H7 (cell line): Measurements from ENCODE around the genes TBL1XR1, ZNF639 and MRPL47.

DNA sequence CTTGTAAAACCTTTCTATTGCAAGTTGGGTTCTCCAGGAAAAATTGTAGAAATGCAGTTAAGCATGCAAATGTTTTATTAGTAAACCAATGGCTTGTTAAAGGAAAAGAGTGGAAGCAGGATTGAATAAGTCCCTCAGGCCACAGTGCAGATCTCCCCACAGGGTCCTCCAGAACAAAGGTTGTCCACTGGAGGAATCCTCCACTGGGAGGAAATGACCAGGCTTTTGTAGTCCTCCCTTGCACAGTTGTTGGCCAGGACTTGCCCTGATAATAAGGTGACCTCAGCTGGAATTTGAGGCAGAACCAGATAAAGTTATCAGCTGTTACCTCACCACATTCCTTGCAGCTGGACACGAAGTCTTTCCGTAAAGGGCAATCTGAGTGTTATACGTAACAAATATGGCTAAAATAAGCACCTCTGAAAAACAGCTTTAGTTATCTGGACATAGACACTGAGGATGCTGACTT, 83.6 kb upstream of the NAALADL2 start:
- RAMPAGE, long total RNA: no peak

DNA sequence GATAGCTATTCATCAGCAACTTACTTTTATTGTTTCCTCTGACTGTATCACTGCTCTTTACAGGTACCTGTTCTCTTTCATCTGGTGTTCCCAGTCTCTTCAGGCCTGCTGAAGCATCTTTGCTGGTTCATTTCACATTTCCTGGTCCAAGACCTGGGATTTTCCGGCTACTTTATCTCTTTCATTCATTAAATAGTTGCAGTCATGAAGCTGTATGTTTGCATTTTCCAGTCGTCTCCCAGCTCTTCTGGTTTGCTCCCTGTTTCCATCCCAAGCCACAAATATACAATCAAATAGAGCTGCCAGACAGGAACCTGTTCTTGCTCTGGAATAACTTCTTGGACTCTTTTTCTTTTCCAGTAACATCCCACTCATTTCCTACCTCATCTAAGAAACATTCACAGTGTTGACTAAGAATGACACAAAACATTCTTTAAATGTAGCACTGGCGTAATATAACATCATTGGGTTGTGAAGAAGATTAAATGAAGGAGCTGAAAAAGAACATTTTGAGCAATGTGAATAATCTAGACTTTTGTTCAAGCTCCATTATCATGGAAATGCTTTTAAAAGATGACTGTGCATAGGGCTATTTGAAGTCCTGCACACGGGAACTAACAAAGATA, 573.8 kb downstream of the NAALADL2 start:
- RAMPAGE, long total RNA: no peak

DNA sequence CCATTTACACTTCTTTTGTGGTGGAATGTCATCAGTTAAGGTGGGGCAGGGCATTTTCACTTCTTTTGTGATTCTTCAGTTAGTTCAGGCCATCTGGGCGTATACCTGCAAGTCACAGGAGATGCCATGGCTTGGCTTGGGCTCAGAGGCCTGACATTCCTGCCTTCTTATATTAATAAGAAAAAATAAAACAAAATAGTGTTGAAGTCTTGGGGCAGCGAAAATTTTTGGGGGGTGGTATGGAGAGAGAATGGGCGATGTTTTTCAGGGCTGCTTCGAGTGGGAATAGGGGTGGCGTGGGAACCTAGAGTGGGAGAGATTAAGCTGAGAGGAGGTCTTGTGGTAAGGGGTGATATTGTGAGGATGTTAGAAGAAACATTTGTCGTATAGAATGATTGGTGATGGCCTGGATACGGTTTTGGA, 875.4 kb downstream of the TBL1XR1 start:
- RAMPAGE, long total RNA: no peak

DNA sequence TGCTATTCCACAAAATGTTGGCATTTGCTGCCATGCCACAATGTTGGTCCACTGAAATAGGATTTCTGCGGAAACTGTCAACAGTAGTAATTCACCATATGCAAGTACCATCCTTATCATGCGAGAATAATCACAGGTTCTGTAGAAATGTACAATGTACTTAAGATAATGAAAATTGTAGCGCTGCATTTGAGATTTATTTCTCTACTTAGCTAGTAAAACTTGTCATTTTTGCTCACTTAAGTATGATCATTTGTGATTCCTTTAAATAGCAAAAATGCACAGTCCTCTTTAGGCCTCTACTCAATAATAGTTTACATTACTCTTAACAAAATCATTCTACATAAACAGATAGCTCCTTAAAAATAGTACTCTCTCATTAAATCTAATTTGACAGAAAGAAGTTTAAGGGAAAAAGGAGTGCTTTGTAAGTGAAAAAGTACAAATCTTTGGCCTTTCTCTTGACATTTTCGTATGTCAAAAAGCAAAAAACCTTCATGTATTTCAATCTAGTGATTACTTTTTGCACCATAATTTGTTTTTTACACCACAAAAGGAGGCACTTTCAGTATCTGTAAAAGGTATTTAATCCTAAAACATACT, 175.5 kb downstream of the TBL1XR1 start:
- RAMPAGE, long total RNA: no peak

DNA sequence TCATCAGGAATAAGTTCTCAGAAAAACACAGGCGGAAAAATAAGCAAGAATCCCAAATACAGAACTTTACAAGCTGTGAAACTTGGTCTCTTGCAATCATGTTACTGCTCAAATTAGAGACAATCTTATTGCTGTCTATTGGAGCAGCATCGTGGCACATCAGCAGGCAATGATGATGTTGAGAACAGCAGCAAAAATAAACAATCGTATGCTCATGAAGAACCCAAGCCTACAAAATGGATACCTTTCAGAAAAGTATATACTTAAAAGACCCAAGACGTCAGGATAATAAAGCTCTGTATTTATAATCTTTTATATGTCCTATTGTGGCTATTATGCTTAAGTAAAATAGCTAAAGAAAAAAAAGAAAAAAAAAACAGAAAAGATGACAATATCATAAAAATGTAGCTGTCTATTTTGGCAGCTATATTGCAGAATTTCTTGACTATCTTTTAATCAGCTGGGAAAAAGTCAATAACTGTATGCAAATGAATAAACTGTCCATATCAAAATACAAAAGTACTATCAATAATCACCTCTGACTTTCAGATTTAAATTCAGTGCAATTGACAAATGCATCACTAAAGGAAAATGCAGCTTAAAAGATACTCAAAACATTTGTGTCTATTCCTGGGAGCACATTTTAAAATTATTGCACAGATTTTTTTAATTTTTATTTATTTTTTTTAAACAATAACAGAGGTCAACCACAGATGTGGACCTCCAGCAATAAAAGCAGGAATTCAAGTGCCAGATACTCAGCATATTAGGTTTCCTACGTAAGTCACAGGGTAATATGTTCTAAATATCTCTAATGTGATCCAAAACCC, 174.4 kb downstream of the TBL1XR1 start:
- RAMPAGE, long total RNA: no peak

GRCh38 chr3:177046709-177047662, 150.3 kb downstream of the TBL1XR1 start:
- RAMPAGE, long total RNA: no peak

- RAMPAGE, long total RNA: no peak
These were observed 75.6 kb downstream of the TBL1XR1 start for GRCh38 chr3:177121516-177122184.

DNA sequence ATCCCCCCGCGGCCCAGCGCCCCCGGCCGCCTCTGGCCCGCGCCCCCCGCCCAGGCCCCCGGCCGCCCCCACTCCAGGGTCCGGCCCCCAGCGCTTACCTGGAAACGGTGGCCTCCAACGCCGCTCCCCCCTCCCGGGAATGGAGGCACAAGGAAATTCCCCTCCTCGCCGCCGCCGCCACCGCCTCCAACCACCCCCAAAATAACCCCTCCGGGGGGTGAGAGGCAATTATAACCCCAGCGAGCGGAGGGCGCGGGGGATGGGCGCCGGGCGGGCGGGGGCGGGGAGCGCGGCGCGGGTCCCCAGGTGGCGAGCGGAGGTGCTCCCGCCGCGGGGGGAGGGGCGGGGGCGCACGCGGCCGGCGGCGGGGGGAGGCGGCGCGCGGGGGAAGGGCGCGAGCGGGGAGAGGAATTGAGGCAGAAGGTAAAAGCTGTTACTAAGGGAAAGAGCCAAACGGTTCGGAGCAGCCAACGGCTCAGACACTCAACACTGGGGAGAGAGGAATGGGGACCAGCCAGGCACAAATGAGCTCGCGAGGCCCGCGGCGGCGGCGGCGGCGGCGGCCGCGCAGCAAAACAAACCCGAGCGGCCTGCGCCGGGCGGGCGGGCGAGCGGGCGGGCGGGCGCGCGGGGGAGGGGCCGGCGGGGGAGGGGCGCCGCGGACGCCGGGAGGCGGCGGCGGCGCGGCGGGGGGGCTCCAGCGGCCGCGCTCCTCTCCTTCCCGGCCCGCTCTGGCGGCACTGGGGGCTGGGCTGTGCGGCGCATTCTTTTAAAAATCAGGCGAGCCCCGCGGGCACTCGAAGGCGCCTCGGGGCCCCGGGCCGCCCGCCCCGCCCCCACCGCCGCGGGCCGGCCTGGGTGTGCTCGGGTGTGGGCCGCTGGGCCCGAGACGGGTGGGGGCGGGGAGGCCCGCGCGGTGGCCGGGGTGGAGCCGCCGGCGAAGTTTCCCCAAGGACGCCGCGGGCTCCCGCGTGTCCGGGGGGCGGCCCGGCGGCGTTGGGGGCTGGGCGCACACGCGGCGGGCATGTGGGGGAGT, at the start of gene TBL1XR1:
TSS of gene TBL1XR1 (minus strand) at position 460 of the 1,036 bp plus-strand sequence.
- RAMPAGE, long total RNA: no peak

DNA sequence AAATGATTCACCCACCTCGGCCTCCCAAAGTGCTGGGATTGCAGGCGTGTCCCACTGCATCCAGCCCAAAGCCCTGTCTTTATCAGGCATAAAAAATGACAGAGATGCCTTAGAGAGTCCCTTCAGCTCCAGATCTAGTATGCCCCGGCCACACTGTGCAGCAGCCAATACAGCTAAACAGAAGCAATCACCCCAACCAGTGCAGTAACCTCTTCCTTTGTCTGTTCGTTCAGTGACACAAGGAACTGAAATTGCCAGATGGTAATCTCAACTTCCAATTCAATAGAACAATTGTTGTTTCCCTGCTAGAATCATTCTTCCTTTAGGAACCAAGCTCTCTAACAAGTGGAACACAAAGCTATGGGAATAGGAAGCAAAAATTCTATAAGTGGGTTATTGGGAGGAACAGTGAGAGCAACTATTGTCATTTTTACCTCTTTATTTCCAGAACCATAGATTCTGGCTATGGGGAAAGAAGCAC, 128.0 kb upstream of the TBL1XR1 start:
- RAMPAGE, long total RNA: no peak

DNA sequence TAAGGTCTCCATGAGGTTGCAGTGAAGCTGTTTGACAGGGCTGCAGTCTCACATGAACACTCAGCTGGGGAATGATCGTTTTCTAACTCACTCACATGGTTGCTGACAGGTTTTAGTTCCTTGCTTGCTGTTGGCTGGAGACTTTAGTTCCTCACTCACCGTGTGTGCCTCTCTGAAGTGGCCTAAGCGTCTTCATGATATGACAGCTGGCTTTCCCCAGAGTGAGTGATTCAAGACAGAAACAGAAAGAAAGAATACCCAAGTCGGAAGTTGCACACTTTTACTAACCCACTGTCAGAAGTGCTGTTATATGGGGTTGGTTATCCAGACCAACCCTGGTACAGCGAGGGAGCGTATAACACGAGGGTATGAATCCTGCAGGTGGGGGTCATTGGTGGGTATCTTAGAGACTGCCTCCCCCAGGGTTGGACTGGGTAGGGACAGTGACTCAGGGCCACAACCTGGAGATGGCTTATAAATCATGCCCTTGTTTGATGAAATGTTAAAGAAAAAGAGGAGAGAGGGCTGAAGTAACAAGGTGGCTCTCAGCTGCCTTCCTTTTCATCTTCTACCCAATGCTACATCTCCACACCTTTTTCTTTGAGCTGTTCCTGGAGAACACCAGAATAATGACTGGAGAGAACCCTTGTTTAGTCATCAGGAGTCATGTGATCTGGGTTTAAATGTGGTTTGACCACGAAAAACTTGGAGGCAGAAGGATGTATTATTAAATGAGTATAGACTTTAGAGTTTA, 230.0 kb upstream of the TBL1XR1 start:
- RAMPAGE, long total RNA: no peak

DNA sequence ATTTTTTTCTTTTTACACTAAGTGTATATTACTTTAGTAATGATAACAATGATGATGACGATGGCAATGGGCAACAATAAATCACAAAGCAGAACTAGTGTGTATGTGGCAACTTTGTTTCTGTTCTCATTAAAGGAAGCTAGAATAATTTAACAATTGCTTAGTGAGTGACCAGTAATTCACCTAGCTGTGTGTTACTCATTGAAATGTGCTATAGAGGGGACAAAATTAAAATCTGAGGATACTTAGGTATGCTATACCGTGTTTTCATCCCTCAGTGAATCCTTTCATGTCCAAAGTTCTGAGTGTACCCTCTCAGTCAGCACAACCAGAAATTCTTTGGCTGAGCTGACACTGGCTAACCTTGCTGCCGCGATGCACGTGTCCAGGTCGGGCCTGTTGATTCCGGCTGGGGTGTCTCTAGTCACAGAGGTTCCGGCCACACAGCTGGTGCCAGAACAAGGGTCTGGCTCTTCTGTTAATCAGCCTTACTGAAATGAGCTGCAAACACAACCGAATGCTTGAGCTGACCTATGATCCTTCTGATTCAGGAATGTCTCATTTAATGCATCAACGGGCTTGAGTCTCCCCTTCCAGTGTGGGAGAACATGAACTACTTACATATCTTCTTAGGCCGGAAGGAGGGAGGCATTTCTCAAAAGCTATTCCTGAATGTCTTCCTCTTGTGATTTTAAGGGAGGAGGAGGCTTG, 318.7 kb upstream of the TBL1XR1 start:
- RAMPAGE, long total RNA: no peak

- RAMPAGE, long total RNA: no peak
These were observed 422.1 kb upstream of the TBL1XR1 start for GRCh38 chr3:177619363-177619825.

DNA sequence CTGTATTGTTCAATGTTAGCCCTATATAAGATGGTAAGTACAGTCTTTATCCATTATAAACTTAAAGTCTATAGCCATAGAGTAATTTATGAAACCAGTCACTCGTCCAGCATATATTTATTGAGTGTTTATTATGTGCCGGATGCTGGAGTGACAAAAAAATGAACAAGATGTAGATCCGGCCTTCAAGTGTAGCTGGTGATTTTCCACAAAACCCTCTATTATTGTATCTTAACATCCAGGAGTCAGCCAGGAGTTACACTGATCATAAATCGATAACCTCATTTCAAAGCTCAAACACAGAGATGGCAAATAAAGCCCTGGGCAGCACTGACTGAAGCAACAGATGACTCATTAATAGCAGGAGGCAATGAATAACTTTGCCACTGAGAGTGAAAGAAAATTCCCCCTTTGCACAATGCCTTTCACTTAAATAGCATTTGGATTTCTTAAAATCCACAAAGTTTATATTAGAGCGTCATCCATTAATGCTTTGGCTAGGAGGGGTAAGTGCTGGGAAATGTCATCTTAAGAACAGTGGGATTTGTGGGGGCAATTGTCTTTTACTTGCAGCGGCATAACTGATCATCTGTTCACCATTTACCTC, 630.1 kb upstream of the TBL1XR1 start:
- RAMPAGE, long total RNA: no peak

GRCh38 chr3:179093825-179094076, 22.1 kb upstream of the ZMAT3 start:
- RAMPAGE, long total RNA: no peak

DNA sequence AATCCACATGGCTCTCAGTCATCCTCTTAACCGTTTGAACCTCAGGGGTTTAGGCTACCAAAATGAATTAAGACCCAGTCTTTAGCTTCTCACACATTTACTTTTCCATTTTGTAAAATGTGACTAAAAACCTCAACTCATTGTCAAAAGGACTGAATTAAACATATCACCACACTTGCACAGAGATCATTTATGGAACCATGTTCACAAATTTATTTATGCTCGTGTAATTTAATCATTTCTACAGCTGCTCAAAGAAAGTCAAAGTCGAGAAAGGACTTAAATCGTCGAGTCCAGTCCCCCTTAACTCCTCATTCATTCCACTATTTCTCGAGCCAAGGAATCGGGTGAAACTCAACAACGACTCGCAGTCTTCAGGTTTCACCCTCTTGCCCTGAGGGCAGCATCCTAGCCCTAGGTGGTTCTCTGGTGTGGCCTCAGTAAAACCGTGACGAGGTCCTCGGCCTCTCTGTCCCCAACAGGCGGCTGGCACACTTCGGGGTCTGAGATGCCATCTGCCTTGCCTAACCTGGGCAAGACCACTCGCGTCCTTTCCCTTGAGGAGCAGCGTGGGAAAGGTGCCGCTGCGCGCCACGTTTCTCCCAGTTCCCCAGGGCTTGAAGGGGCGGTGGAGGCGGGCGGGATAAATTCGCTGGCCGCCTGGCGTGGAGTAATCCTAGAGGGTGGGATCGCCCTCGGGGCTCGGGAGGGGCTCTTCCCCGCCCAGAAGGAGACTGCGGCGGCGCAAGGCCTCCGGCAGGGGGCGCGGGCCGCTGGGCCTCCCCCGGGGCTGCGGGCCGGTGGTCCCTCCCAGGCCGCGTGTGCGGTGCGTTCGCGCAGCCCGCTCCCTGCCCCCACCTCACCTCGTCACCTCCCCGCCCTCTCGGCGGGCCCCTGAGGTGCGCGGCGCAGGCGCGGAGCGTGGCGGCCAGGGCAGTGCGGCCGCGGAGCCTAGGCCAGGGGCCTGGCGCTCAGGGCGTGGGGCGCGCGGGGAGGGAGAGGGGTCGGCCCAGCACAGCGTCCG, at the start of gene ZNF639:
TSS of gene ZNF639 (plus strand) at position 897 of the 1,024 bp plus-strand sequence.
- RAMPAGE, long total RNA: no peak

- RAMPAGE, long total RNA: start-site peak on the minus strand at chr3:179604628-179604641, 419 reads; start-site peak on the plus strand at chr3:179604809-179604833, 174 reads
These were observed at the start of gene MRPL47 for GRCh38 chr3:179603949-179605210. MRPL47 (minus strand) TSS chr3:179604638.

DNA sequence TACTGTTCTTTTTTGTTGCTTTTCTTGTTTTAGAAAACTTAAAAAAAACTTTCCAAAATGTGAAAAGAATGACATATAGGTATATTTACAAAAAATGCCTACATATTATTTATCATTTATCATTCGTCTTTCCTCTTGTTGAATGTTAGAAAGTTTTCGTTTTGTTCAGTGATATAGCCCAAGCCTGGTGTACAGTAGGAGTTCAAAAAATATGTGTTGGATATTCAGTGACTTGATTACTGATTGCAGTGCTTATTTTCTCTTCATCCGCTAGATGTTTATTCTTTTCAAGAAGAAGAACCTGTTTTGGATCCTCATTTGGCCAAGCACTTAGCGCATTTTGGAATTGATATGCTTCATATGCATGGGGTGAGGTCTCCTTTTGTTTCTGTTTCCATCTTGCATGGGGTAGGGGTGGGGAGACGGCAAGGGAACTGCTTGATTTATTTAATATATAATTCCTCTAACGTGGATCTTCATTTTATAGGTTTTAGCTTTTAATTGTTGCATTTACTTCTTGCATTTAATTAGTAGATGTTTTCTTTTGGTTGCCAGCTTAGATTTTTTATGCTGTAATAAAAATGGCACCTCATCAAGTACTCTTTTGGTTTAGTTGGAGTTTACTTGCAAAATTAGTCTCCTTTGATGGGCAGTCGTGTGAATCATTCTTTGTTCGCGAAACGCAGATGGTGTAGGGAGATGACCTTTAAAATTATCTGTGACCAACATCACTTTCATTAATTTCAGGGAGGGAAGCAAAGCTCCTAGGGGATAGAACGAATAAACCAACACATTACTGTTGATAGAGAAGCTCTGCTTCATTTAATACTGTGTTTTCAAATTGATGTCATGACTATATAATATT, 67.1 kb downstream of the USP13 start:
- RAMPAGE, long total RNA: no peak

GRCh38 chr3:179926156-179926758, 110.5 kb downstream of the PEX5L start:
- RAMPAGE, long total RNA: no peak

GRCh38 chr3:180478735-180479047, 123.3 kb upstream of the TTC14 start:
- RAMPAGE, long total RNA: no peak

DNA sequence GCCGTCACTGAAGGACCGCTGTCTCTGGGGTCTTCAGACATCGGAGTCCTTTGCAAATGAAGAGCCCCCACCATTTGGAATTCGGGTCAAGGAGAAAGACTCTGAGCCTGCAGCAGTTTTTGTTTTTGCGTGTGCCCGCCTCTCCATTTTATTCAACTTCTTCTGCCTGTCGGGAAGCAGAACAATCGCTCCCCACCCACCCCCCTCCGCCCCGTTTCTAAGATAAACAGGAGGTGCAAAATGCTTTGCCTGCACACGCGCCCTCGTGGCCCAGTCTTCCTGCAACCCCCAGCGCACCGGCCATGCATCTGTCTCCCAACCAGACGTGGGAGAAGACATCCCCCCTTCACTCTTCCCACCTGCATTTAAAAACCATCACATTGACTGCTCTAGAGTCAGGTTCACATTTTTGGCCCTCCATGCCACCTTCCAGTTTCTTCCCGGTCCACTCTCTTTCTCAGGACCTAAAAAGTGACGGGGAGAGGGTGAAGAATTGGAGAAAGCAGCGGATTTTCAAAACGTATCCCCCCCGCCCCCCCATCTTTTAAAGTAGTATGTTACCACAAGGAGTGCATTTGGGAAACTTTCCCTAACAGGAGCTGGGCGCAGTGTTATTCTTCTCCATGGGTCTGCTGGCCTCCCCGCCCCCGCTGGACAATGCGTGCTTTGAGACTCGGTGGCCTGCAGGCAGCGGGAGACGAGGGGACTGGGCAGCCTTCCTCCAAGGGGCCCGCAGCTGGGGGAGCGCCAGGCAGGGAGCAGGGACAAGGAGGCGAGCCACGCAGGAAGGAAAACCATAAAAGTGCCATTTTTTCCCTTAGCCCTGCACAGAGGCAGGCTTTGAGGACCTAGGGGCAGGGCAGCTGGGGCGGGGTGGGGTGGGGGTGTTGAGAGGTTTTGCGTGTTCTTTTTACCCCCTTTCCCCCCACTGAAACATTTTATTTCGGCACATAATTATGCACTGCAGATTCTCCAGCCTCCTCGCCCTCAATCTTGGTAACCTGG, 13.9 kb downstream of the SOX2 start:
- RAMPAGE, long total RNA: no peak